ENCODE measurements around a stretch of chr2.

GRCh38 chr2:235444246-235444859 is 49.5 kb upstream of the AGAP1 start:
- RAMPAGE, long total RNA = no peak
- RRBS = no CpG with 5 or more reads among the region's 7 CpGs

DNA sequence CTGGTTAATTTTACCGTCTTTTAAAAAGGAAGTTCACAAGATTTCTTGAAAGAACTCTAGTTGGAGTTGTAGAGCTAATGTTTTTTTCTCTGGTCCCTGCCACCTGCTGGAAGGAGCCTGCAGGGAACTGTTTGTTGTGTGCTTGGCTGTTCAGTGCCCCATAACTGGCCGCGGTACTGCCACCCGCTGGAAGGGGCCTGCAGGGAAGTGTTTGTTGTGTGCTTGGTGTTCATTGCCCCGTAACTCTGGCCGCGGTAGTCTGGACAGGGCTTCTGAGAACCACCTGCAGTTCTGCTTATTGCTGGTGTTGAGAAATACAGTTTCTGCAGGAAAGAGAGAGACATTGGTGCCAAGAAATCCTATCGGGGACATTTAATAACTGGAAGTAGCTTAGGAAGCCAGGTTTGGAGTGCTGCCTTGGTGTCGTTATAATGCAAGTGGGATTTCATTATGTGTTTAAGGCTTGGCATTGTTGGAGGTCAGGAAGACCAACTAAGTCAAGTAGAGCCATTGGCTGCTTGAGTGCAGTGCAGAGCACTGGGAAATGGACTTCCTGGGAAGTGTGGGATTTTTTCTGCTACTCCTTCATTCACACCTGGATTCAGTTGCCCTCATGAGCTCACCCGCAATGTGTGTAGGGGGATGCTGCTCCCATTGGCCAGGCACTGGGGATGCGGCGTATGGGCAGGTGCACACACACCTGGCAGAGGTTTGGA is 58.3 kb downstream of the AGAP1 start:
- RAMPAGE, long total RNA = no peak
- RRBS = no CpG with 5 or more reads among the region's 12 CpGs

DNA sequence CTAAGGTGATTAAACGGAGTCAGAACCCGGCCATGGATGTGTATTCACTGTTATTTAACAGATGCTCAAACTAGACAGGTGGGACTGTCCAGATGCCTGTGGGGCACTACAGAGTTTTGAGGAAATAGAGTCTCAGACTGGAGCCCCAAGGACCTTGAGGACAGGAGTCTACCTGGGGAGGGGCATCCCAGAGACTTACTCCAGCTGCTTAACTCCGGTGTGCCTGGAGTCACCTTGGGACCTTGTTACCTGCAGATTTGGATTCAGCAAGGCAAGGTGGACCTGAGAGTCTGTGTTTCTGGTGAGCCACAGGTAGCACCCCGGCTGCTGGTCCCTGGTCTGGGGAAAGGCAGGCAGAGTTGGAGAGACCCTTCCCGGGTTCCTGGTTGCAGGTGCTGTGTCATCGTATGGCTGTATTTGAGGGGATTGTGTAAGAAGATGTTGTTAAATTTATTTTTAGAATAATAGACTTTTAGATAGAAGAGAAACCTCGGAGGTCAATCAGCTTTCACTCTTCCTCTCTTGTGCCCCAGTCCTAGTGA is 102.4 kb downstream of the AGAP1 start:
- RAMPAGE, long total RNA = no peak
- RRBS = 91% methylated on average over 3 of the region's 7 CpGs

- RAMPAGE, long total RNA = no peak
- RRBS = no CpG with 5 or more reads among the region's 29 CpGs
Measured at GRCh38 chr2:235747349-235748251, 253.8 kb downstream of the AGAP1 start.

- RAMPAGE, long total RNA = no peak
- RRBS = no CpG with 5 or more reads among the region's 7 CpGs
Measured at GRCh38 chr2:235757175-235757551, 263.3 kb downstream of the AGAP1 start.

DNA sequence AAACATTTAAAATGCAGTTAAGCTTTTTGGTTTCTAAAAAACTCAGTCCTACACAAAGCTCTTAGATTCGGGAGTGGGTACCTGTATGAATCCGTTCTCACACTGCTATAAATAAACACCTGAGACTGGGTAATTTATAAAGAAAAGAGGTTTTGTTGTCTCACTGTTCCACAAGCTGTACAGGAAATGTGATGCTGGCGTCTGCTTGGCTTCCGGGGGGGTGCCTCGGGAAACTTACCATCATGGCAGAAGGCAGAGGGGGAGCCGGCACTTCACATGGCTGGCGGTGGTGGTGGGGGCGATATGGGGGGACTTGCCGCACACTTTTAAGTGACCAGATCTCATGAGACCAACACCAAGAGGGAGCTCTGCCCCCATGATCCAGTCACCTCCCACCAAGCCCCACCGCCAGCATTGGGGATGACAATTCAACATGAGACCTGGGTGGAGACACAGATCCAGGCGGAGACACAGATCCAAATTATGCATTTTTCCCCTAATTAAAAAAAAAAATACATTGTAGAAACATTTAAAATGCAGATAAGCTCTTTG is 222.5 kb downstream of the GBX2 start:
- RAMPAGE, long total RNA = no peak
- RRBS = 83% methylated on average over 2 of the region's 11 CpGs

DNA sequence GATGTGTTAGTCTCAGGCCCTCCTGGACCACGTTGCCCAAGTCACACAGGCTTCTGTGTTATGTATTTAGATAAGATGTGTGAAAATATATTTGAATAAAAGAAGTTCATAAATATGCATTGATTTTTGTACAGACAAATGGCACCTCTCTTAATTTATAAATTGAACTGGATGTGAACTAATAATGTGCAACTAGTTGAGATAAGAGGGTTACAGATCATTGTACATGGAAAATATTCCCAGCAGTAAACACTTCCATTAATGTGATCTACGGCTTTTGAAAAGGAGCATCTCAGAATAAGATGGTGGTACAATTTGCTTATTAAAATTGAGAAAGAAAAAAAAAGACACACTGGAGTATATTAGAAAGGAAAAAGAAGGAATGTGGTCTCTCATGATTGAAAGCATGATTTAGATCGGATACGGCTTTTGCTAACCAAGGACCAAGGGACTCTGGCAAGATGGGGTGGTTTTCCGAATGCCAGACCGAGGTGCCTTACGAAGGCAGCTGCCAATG is 43.0 kb downstream of the GBX2 start:
- RAMPAGE, long total RNA = no peak
- RRBS = no CpG with 5 or more reads among the region's 7 CpGs

DNA sequence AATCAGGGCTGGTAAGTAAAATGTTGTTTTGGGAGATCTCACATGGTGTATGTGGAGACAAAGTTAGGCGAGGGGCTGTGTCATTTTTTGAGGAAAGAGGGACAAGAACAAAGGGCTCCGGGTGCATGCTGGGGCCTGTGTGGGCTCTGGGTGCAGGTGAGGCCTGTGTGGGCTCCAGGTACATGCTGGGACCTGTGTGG is 18.6 kb downstream of the IQCA1 start:
- RAMPAGE, long total RNA = no peak
- RRBS = no CpG with 5 or more reads among the region's 2 CpGs

DNA sequence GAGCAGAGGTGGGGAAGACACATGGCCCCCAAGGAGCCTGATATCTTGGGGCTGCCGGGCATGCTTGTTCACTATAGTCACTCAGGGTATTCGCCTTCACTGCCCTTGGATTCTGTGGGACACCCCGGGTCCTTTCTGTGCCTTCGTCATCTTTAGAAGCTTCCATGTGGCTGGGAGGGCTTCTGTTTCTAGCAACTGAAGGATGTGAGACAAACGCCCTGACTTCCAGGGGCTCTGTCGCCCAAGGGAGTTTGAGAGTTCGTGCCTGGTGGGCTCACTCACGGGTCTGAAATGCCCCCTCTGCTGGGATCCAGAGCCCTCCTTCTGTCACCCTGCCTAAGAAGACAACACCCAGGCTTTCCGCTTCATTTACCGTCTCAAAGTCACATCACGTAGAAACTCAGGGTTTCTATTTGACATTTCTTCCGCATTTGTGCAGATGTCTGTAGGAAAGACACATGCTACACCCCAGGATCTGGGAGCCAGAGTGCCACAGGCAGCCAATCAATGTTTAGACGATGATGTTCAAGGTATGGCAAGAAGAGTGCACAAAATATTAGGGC is 24.5 kb upstream of the ACKR3 start:
- RAMPAGE, long total RNA = no peak
- RRBS = 94% methylated on average over 3 of the region's 13 CpGs

DNA sequence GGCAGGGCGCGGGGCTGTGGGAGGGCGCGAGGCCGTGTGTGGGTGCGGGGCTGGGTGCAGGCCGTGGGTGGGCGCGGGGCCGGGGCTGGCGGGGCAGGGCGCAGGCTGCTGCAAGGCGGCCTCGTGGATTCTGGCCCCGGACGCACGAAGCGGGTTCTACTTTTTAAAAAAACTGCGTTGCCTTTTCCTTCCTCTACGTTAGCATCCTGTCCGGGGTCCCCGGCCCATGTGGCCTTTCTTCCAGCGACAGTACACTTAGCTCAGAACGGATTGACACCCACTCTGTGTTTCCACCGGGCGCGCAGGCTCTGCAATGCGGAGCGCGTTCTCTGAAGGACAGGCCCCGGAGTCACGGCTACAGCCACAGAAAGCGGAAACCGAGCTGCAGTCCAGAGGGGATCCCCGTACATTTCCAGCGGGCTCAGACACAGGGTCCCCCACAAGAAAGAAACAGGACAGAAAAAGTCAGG is 1.7 kb upstream of the ACKR3 start:
- RAMPAGE, long total RNA = no peak
- RRBS = 2% methylated on average over 21 of the region's 36 CpGs

GRCh38 chr2:236568374-236569250 is 1.0 kb upstream of the ACKR3 start:
- RAMPAGE, long total RNA = no peak
- RRBS = no CpG with 5 or more reads among the region's 36 CpGs

DNA sequence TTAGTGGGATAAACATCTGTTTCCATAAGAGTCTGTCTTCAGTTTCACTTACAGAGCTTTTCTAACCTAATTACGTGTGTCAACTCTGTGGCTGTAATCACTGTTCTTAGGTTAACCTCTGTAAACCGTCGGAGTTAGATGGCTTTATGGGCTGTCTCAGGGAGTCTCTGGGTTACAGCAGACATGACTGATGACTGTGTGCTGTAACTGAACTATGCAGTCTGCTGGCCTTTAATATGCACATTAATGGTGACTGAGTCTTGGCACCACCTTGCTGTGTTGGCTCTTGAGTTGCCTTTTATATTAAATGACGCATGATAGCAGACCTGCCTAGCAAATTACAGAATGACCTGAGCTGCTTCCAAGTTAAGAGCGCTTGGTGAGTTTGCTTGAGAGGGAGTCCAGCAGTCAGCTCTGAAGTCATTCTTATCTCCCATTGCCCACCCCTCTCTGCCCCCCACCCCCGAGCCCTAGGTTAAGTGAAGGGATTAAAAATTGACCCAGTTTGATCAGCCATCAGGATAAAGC is 90.2 kb downstream of the ACKR3 start:
- RAMPAGE, long total RNA = no peak
- RRBS = no CpG with 5 or more reads among the region's 6 CpGs

GRCh38 chr2:236787701-236788335 is 218.2 kb downstream of the ACKR3 start:
- RAMPAGE, long total RNA = no peak
- RRBS = no CpG with 5 or more reads among the region's 8 CpGs

DNA sequence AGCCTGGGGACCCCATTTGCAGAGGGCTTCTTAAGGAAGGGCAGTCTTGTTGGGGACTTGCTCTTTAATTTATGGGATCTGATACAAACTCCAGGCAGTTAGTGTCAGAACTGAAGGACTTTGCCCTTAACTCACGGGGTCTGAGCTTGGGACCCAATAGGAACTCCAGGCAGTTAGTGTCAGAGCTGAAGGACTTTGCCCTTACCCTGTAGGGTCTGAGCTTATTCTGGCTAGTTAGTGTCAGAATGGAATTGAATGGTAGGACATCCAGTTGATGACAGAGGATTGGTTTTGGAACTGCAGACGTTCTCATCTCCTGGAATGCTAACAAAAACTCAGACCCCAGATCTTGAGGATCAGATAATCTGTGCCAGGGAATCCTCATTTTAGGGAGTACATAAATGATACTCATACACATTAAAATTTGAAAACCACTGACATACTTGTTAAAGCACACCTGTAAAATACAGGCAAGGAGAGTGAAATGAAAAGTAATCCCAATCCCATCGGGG is 256.8 kb upstream of the COPS8 start:
- RAMPAGE, long total RNA = no peak
- RRBS = no CpG with 5 or more reads among the region's 3 CpGs

DNA sequence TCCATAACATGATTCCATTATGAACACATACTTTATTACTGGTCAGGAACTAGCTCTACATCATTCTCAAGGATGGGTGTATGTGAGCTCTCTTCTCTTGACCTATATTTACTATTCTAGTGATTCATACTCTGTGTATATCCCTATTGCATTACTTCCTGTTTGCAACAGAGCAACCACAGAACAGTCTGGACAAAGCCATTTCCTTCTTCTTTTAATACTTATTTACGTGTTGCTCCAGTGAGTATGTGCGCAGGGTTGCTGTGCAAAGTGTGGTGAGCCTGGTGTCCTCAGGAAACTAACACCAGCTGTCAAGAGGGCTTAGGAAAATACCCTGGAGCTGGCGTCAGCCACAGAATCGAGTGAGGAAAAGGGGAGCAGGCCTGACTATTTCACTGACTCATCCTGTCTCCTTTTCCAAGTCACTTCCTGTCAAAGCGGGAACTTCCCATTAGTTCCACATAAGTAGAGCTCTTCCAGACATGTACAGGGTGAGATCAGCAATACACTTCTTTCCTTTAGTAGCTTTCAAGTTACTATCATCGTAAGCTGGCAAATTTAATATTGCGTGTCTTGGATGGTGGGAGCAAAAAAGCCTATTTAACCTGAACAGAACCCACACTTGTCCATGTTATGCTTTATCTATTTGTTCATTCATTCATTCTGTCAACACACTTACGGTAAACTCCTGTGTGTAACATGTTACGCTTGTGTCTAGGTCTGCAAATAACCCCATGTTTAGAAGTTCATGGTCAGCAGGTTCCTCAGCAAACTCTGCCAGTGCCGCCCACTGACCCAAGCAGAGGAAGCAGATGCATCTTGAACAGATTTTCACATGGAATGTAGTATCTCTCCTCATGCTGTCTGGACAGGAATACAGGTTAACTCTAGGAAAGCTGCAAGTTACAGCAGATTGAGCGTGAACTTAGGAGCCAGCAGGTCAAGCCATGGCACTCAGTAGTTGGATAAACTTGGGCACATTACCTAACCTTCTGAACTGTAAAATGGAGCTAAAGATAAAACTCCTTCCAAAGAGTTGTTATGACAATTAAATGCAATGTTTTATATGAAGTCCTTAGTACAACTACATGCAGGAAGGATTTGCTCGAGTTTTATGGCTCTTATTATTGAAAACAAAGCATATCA is 213.9 kb upstream of the COPS8 start:
- RAMPAGE, long total RNA = no peak
- RRBS = no CpG with 5 or more reads among the region's 12 CpGs

GRCh38 chr2:236928385-236929149 is 157.1 kb upstream of the COPS8 start:
- RAMPAGE, long total RNA = no peak
- RRBS = no CpG with 5 or more reads among the region's 8 CpGs

DNA sequence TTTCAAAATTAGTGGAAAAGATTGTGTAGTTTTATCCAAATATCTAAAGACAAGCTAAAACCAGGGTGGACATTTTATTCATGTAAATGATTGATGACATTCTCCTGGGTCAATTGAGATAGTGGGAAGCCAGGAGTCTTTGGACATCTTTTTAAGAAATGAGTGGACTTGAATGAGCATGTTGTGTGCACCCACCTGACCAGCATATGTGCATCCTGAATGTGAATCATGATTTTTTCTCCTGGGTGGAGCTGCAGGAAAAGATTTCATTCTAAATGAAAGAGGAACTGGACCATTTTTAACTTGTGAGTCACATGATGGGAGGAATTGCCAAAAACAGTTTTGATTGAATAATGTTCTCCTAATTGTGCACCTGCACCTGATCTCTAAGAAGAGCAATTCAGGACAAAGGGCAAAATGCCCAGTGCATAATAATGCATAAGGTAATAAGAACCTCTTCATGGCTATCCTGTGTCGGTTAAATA is 32.3 kb downstream of the COPS8 start:
- RAMPAGE, long total RNA = no peak
- RRBS = no CpG with 5 or more reads among the region's 1 CpG

DNA sequence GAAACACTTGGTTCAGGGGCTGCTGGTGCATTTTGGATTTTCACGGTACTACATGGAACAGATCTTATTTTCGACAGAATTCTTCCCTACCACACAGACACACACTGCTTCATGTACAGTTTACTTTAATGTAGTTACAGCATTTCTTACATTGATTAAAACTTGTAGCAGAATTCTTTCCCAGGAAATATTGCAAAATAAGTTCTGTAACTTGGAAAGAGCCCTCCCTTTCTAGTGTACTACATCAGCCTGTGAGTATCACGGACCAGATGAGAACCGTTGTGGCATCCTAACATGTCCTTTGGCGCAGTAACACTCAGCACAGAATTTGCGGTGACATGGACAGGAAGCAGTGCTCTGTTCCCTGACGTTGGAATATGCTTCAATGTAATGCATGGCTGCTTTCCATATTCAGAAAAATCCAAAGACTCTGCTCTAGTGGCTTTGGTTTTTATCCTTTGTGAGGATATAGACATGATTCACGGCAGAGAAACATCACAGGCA is 122.6 kb downstream of the COPS8 start:
- RAMPAGE, long total RNA = no peak
- RRBS = no CpG with 5 or more reads among the region's 8 CpGs

- RAMPAGE, long total RNA = no peak
- RRBS = no CpG with 5 or more reads among the region's 29 CpGs
Measured at GRCh38 chr2:237412982-237413933, 706 bp downstream of the COL6A3 start.

DNA sequence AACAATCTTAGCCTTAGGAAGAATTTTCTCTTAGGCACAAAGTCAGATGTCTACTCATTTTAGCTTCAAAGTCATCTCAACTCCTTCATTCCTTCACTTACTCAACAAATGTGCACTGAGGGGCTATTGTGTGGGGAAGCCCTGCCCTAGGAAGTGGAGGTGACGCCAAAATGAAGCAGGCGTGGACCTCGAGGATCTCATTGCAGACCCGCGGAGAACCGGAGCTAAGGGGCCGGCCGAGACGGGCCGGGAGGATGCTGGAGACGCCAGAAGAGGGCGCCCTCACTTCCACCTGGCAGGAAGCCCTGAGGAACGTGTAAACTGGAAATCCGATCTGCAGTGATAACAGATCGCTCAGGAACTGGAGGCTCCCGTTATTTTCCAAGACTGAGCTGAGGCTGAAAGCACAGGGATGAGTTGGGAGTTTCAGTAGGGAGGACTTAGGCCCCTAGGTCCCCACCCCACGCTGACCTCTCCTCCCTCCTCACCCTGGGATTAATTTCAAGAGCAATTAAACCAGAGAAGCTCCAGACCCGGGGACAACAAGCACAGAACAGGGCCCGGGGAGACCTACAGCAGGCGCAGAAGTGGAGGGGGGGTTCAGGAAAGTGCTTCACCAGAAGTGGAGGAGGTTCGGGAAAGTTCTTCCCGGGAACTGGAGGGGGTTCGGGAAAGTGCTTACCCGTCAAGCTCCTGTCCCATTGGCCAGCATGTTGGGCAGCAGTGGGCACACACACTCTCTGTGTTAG is 7.7 kb upstream of the COL6A3 start:
- RAMPAGE, long total RNA = no peak
- RRBS = 76% methylated on average over 4 of the region's 24 CpGs